Subcutaneous preadipocyte (primary cell): ENCODE measurements around a stretch of chrX.

DNA sequence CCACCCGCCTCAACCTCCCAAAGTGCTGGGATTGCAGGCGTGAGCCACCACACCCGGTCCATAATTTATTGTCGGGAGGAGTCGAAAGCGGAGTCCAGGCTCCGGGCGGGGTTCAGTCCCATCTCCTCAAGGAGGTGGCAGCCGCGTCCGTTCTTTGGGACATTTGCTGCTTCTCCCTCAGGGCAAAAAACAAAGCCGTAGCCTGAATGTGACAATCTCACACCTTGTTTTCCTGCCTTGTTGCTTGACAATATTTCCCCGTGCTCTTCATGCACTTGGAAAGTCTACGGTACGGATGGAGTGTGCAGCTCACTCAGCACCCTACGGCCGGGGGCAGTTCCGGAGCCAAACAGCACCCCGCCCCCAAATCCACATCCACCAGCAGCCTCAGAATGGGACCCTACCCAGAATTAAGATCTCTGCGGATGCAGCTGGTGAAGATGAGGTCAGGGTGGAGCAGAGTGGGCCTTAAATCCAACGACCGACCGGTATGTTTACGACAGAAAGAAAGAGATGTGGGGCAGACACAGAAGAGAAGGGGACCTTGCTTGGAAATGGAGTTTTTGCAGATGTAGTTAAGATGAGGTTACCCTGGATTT, 9.5 kb downstream of the GTPBP6 start:
- CAGE, long polyA plus RNA = no peak

DNA sequence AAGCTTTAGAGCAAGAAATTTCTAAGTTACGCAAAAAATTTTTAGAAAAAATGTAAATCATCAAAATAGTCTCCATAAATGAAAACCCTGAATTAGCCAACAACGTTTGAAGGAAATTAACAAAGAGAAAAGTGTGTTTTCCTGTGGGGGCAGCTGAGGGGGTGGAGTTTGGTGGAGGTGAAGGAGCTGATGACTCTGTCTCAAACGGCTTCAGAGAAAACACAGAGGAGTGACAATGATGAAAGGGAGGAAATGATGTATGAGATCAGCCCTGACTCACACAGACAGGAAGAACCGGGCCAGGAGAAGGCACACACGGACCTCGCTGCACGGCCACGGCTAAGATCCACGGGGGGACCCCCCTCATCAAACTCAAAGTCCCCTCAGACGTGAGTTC, 29.1 kb downstream of the PPP2R3B start:
- CAGE, long polyA plus RNA = no peak

DNA sequence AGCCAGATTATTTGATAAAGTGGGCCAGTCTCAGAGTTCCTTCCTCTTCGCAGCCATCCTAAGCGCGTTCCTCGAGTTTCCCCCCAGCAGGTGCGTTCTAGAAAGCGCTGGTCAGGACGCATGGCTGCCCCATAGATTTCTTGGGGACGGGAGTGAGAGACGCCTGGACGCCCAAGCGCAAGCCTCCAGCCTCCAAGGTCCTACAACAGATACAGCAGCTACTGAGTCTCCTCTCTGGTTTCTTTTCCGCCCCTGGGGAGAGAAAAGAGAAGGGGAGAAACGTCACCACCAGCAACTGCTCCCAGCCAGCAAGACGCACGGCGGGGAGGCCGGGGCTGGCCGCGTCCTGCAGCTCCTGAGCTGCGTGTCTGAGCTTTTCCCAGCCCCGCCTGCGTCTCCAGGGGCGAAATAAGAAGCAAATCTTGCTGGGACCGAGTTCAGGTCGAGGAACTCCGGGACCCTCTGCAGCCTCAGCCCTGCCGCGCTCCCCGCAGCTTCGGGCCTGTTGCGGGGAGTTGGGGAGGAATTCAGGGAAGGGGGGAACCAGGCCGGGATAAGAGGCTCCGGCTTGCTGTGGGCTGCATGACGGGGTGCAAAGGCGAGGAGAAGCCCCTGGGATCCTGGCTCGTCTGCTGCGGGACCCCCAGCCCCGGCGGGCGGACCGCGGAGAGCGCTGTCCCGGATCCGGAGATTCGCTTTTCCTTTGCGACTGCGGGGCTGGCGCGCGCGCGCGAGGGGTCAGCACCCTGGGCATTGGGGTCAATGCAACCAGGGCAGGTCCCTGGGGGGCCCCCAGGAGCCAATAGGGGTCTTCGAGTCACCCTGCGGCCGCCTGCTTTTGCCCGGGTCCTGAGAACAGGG, 6.8 kb upstream of the SHOX start:
- CAGE, long polyA plus RNA = no peak

- CAGE, long polyA plus RNA = no peak
Measured at GRCh38 chrX:1355871-1356465, 19.4 kb downstream of the IL3RA start.

DNA sequence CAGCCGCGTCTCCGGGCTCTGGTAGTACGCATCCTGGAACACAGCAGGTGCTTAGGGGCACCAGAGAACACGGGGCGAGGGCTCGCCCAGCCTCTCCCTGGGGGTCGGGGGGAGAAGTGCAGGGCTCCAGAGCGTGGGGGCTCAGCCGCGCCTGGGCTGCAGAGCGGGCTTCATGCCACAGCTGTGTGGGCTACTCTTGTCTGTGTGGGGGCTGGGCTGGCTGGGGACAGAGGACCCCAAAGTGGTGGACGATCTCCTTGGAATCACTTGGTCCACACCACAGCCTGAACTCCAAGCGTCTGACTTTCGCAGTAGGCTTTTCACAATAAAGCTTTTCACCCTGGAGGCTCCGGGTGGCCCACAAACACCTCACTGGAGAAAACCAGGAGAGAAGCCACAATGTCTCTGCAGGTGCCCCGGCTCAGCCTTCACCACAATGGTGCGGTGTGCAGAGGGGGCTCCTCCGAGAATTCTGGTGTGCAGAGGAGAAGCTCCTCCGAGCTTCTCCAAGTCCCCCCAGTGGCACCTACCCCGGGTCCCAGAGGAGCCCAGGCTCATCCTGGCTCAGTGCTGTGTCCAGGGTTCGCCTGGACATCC, 27.3 kb upstream of the SLC25A6 start:
- CAGE, long polyA plus RNA = no peak

DNA sequence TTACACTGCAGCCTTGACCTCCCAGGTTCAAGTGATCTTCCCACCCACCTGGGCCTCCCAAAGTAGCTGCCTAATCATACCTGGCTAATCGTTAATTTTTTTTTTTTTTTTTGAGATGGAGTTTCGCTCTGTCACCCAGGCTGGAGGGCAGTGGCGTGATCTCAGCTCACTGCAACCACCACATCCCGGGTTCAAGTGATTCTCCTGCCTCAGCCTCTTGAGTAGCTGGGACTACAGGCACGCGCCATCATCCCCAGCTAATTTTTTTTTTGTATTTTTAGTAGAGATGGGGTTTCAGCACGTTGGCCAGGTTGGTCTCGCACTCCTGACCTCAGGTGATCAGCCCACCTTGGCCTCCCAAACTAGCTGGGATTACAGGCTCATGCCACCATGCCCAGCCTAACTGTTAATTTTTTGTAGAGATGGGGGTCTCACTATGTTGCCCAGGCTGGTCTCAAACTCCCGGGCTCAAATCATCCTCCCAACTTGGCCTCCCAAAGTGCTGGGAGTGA, 29.0 kb upstream of the SLC25A6 start:
- CAGE, long polyA plus RNA = no peak

- CAGE, long polyA plus RNA = no peak
Measured at GRCh38 chrX:1443273-1443503, 9.5 kb downstream of the ASMTL start.

GRCh38 chrX:1593239-1593680, 1.9 kb downstream of the AKAP17A start:
- CAGE, long polyA plus RNA = no peak

- CAGE, long polyA plus RNA = no peak
Measured at GRCh38 chrX:2159139-2159907, 341.5 kb downstream of the DHRSX start.

DNA sequence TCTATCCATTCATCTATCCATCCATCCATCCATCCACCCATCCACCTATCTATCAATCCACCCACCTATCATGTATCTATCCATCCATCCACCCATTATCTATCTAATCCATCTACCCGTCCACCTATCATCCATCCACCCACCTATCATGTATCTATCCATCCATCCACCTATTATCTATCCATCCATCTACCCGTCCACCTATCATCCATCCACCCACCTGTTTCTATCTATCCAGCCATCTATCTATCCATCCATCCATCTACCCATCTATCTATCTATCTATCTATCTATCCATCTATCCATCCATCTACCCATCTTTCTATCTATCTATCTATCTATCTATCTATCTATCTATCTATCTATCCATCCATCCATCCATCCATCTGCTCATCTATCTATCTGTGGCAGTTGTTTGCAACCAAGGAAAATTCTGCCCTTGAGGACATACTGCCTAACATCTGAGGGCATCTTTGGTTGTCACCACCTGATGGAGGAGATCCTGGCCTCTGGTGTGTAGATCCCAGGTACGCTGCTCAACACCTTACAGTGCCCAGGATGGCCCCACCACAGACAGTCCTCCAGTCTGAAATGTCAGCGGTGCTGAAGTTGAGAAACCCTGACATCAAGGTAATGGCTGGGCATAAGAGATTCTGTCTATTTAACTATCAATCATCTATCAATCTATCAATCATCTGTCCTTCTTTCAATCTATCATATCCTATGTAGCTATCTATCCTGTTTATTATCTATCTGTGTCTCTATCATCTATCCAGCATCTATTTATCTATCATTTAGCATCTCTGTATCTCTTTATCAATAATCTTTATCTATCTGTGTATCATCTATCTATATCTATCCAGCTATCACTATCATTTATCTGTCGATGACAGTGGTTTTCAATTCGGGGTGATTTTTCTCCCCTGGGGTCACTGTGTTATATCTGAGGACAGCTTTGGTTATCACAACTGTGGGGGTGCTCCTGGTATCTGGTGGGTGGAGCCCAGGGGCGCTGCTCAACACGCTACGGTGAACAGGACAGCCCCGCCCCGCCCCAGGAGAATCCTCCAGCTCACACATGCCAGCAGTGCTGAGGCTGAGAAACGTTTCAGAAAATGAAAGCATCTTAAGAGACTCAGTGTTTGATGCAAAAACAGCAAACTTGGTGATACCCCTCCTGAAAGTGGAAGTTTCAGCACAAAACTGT, 315.8 kb downstream of the DHRSX start:
- CAGE, long polyA plus RNA = no peak

DNA sequence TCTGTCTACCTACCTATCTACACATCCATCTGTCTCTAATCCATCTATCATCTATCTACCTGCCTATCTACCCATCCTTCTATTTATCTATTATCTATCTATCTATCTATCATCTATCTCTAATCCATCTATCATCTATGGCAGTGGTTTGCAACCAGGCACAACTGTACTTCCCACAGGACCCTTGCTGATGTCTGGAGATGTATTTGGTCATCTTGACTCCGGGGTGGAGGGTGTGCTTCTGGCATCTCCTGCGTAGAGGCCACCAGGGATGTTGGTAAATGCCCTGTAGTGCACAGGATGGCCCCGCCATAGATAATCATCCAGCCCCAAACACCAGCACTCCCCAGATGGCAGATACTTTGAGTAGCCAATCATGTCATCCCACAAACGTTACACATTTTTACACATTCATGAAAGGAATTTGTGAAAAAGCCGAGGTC, 306.7 kb downstream of the DHRSX start:
- CAGE, long polyA plus RNA = no peak

GRCh38 chrX:2463911-2464358, 36.8 kb downstream of the DHRSX start:
- CAGE, long polyA plus RNA = no peak

DNA sequence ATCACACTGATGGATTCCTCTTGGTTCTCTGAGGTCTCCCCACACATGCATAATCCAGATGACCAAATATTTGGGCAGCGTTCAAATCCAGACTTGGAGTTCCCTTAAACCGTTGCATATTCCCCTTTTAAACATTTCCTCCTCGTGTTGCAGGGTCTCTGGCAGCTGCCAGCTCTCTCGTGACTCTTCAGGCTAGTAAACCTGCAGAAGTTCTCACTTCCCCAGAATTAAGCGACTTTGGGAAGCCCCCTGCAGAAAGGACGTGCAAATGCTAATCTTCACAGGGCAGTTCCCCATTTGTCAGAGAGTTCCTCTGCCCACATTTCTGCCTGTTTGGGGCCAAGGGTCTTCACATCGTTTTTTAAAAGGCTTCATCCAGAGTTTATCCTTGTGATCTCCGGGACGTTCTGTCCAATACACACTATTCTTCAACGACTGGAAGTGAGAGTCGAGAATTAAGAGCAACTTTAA, 20.6 kb upstream of the DHRSX start:
- CAGE, long polyA plus RNA = no peak

GRCh38 chrX:2608312-2608496, 82.9 kb upstream of the CD99 start:
- CAGE, long polyA plus RNA = no peak

GRCh38 chrX:2689960-2690825, 902 bp upstream of the CD99 start:
- CAGE, long polyA plus RNA = no peak

GRCh38 chrX:2691621-2692791, 911 bp downstream of the CD99 start:
- CAGE, long polyA plus RNA = no peak

DNA sequence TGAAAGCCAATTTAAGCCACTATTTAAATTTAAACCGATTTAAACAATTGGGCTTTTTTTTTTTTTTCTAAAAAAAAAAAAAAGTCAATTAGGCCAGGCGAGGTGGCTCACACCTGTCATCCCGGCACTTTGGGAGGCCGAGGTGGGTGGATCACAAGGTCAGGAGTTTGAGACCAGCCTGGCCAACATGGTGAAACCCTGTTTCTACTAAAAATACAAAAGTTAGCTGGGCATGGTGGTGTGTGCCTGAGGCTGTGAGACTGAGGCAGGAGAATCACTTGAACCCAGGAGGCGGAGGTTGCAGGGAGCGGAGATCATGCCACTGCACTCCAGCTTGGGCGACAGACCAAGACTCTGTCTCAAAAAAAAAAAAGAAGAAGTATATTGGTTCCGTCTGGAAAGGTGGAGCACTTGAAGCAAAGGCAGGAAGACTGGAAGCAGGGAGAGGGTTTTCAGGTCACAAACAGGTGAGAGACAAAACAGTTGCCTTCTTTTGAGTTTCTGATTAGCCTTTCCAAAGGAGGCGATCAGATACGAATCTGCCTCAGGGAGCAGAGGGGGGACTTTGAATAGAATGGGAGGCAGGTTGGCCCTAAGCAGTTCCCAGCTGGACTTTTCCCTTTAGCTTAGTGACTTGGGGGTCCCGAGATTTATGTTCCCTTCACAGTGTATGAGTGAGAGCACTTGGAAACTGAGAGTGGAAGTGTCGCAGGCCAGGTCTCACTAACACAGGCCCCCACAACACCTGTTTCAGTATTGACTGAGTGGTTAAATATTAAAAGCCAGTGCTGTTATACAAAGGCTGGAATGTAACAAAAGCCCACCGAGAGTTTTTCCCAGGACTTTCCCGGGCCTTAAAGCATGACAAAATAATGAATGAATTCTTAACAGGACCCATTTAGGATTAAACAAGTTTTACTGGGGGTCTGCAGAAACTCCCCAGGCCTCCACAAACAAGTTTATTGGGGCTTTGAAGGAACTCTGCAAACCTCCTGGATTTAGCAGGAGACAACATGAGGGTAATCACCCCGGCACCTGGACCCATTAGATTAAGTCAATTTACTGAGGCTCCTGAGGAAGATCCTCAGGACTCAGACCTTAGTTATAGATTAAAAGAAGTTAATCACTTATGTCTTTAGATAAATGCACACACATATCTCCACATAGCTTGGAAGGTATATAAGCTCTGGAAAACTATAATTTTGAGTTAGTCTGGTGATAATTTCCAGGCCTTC, 28.9 kb downstream of the XG start:
- CAGE, long polyA plus RNA = no peak

DNA sequence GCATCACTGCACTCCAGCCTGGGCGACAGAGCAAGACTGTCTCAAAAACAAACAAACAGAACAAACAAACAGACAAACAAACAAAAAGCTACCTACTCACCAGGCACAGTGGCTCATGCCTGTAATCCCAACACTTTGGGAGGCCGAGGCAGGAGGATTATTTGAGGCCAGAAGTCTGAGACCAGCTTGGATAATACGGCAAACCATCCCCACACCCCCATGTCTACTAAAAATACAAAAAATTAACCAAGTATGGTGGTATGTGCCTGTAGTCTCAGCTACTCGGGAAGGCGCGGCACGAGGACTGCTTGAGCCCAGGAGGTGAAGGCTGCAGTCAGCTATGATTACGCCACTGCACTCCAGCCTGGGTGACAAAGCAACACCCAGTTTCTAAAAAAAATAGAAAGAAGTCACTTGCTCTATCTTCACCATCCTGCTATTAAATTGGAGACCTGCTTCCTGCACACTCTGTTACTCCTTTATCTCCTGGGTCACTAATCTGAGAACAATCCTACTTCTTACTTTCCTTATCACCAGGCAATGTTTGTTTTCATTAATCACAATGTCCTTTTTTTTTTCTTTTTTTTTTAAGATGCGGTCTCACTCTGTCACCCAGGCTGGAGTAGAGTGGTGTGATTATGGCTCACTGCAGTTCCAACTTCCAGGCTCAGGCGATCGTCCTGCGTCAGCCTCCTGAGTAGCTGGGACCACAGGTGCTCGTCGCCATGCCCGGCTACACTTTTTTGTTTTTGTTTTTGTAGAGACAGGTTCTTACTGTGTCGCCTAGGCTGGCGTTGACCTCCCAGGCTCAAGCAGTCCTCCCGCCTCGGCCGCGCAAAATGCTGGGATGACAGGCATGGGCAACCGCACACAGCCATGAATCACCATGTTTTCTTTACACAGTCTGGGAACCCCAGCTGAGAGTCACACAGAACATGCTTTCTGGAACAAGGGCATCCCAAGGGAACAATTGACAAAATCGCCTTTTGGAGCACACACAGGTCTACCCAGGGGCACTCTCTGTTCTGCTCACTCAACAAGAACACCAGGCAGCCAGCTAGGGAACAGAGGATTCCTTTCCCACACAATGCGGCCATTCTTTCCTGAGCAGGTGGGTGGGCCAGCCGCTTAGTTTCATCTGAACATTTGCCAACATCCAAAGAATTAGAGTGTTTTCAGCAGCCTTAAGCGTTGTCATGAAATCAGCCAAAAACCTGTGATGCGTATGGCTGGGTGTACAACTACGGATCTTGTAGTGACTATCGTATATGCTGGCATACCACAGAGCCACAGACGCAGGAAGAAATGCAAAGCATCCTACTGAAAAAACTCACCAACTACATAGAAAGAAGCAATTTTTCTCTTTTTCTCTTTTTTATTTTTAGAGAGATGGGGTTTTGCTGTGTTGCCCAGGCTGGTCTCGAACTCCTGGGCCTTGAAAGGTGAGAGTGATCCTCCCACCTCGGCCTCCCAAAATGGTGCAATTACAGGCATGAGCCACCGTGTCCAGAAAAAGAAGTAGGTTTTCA, 15.9 kb downstream of the PRKX start:
- CAGE, long polyA plus RNA = no peak

DNA sequence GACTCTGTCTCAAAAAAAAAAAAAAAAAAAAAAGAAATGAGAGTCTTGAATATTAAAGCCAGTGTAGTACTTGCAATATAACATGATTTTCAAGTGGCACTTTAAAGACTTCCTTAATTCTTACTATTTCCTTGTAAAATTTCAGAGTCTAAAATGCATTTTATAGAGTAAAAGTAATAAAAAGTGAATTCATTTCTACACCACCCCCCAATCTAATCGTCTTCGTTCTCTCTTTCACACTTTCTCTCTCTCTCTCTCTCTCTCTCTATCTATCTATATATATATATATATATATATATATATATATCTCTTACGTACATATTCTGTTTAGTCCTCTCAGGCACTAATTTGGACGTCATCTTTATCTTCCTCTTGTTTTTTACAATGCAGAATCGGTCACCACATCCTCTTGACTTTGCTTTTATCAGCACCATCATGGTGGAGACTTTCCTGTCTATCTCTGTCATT, 30.1 kb upstream of the PRKX start:
- CAGE, long polyA plus RNA = no peak

DNA sequence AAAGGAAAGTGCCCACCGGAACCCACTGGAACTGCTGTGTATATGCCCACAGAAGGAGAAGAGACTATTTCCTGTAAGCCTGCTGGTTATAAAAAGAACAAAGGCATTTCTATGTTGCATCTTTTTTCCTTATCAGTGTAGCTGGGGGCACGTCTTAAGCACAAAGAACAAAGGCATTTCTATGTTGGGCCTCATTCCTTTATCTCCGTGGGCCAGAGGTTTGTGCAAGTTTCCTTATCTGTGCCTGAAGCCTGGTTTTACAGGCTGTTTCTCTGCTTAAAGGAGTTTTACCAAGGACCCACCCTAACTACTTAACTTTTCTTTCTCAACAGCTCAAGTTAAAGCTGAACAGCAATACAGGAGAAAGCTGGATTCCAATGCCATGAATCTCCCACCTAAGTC, 1176.6 kb downstream of the NLGN4X start:
- CAGE, long polyA plus RNA = no peak